BE2C (cell line): ENCODE measurements around a stretch of chr10.

GRCh38 chr10:32139104-32139869 is 83.1 kb upstream of the KIF5B start:
- RRBS = no CpG with 5 or more reads among the region's 9 CpGs

- RRBS = no CpG with 5 or more reads among the region's 3 CpGs
Measured at GRCh38 chr10:32268637-32269016, 78.3 kb downstream of the EPC1 start.

DNA sequence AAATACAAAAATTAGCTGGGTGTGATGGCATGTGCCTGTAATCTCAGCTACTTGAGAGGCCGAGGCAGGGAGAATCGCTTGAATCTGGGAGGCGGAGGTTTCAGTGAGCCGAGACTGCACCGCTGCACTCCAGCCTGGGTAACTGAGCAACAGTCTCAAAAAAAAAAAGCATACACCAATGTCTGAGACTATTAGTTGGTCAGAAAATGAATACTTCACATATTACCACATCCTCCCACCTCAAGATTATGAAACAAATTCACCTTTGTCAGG is 38.8 kb downstream of the EPC1 start:
- RRBS = no CpG with 5 or more reads among the region's 5 CpGs

DNA sequence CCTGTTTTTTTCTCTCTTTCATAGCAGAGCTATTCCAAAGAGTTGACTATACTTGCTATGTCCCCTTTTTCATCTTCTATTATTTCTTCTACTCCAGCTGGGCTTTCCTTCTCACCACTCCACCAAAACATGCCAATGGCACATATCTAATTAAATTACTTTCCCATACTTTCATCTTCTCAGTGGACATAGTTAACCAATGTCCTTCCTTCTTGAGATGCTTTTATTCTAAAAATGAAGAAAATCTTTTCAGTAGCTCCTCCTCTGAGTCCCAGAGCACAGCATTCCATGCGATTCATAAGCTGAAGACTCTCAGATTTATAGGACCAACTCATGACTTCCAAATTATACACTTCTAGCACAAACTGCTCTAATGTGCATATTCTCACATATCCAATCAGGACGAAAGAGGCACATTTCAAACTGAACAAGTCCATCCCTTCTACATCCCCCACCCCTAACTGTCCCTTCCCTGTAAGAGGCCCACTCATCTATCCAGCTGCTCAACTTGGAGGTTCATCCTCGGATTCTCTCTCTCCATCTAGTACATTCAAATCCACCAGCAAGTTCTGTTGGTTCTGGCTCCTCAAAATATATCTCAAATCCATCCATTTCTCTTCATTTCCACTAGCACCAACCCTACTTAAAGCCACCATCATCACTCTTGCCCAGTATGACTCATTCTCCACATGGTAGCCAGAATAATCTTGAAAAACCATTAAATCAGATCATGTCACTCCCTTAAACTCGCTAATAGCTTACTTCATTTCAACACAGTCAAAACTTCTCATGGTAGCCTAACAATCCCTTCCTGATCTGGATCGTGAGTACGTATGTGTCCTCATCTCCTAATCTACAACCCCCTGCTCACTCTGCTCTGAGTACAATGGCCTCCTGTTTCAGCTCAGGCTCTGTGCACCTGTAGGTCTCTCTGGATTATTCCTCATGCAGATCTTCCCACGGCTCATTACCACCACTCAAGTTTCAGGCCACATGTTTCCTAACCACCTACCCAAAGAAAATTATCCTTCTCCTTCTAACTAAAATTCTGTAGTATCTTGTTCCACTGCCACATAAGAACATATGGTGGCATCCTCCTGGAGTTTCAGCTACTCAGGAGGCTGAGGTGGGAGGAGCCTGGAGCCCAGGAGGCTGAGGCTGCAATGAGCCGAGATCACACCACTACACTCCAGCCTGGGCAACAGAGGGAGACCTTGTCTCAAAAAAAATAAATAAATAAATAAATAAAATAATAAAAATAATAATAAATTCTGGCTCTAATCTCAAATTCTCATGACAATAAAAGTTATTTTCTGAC is 8.8 kb downstream of the EPC1 start:
- RRBS = no CpG with 5 or more reads among the region's 8 CpGs

GRCh38 chr10:32937800-32938460 is 20.1 kb downstream of the ITGB1 start:
- RRBS = no CpG with 5 or more reads among the region's 5 CpGs

DNA sequence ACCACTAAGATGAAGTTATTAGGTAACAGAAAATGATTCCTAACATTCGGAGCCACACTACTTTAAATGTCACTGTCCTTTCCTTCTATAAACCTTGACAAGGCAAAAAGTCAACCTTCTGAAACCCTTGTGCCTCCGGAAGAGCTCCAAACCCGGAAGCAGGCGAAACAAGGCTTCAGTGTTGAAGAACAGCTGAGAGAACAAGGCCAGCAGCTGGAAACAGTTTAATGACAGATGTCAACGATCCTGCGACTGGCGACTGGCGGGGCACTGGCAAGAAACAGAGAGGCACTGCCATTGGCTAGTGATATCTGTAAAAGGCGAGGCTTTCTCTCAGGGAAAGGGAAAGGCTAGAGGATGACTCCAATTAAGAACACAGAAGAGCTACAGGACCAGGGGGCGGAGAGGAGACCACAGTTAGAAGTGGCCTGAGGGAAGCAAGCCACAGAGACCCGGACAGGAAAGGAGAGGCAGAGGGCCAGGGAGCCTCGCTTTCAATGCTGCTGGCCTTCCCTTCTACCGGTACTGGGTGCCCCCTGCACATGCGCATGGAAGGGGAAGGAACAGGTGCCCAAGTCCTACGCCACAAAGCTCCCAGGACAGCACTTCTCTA is 19.5 kb downstream of the ITGB1 start:
- RRBS = 4% methylated on average over 3 of the region's 15 CpGs

DNA sequence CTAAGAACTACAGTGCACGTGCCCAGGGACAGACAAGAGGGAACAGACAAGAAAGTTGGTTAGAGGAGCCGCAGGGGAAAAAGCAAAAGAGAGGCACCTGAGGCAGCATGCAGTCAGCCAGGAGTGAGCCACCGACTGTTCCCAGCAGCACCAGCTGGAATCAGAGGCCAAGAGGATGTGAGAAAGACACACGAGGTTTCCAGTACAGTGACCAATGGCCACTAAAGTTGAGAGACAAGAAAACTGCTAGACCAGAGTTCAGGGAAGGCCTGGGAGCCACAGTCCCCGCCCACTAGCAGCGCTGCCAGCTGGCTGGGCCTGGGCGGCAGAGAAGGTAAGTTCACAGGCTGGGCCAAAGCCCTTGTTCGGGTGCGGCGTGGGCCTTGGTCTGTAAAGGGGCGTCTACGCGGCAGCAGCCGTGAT is 14.0 kb downstream of the ITGB1 start:
- RRBS = no CpG with 5 or more reads among the region's 14 CpGs

DNA sequence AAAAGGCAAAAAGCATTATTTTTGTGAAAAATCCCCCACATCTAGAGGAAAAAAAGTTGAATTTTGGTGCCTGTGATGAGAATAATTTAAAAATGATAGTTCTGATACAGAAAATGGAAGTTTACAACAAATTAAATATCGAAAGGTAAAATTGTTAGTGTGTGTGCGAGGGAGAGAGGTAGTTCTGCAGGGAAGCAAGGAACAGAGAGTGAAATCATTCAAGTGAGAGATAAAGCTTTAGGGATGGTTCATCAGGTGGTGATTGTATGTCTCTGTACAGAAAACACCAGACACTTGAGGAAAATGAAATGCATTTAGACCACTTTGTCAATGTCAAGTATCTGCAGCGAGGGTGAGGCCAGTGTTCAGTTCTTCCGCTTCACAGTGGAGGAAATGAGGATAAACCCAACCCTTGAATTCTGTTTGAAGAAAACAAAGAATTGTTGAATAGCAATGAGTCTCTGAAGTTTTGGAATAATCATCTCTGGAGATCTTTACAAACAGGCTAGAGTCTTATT is 14.4 kb upstream of the ITGB1 start:
- RRBS = no CpG with 5 or more reads among the region's 4 CpGs

- RRBS = no CpG with 5 or more reads among the region's 24 CpGs
Measured at GRCh38 chr10:33138687-33139945, 181.1 kb upstream of the ITGB1 start.

DNA sequence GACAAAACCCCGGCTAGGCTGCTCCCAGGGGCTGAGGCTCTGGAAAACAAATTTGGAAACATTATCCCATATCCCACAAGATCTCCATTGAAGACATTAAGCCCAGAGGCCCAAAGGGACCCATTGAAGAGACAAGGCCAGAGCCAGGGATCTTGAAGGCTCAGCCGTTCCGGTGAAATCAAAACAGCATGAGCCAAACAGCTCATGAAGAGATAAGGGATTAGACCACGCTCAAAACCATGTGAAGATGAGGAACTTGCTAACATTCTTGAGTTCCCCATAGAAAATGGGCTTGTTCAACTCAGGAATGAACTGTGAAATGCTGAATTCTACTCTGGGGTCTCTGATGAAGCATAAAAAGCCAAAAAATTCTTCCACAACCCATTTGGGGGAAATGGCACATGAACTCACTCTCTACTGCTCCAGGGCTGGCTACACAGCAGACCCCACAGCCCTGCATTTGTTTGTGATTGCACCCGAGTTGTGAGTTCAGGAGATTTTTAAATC is 184.4 kb upstream of the ITGB1 start:
- RRBS = no CpG with 5 or more reads among the region's 5 CpGs

GRCh38 chr10:33248598-33249149 is 85.8 kb downstream of the NRP1 start:
- RRBS = no CpG with 5 or more reads among the region's 1 CpG

DNA sequence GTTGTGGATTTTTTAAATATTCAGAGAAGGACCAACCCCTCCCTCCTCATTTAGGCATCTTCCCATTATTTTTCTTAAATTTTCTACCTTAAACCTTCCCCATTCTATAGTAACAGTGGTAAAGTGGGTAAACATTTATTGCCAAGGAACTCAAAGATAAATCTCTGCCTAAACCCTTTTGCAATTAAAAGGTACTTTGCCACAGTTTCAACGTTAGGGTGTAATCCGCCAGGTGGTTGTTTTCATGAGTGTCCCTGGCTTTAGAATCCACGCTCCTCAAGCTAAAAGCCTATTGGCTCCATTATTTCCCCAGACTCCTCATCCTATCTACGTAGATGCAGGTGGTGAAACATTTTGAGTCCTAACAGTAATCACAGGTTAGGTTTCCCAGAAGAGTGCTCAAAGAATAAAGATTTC is 60.5 kb downstream of the NRP1 start:
- RRBS = no CpG with 5 or more reads among the region's 4 CpGs

GRCh38 chr10:34538050-34538442 is 277.1 kb downstream of the PARD3 start:
- RRBS = no CpG with 5 or more reads among the region's 7 CpGs

- RRBS = no CpG with 5 or more reads among the region's 33 CpGs
Measured at GRCh38 chr10:34816143-34817045, 1.3 kb upstream of the PARD3 start.

DNA sequence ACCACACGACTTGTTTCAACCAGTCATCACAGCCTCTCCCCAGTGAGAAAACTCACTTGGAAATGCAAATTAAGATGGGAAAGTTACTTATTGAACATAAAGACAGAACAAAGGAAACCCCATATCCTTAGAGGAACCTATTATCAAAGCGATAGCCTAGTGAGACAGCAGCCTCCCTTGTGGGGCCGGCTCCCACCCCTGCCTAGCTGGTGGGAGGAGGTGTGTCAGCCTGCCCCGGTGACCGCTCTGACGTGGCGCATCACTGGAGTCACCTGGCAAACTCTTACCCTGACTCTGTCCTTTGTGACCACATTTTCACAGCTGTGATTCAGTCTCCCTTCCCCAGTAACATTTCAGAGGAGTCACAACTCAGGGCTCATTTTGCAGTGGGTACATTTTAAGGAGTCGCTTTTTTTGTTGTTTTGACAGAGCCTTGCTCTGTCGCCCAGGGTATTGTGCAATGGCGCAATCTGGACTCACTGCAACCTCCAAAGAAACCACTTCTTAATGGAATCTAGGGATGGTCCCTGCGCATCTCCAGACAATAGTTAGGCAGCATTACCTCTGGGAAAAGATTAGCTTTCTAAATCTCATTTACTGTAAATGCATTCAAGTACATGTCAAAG is 126.7 kb upstream of the PARD3 start:
- RRBS = 87% methylated on average over 2 of the region's 11 CpGs

DNA sequence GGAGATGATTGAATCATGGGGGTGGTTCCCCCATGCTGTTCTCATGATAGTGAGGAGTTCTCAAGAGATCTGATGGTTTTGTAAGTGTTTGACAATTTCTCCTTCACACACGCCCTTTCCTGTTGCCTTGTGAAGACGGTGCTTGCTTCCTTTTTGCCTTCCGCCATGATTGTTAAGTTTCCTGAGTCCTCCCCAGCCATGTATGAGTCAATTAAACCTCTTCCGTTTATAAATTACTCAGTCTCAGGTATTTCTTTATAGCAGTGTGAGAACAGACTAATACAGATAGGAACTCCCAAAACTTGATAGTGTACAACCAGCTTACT is 98.6 kb downstream of the CREM start:
- RRBS = no CpG with 5 or more reads among the region's 4 CpGs

GRCh38 chr10:35401028-35401849 is 64.9 kb downstream of the CCNY start:
- RRBS = no CpG with 5 or more reads among the region's 9 CpGs

GRCh38 chr10:35404415-35405355 is 68.4 kb downstream of the CCNY start:
- RRBS = no CpG with 5 or more reads among the region's 7 CpGs

DNA sequence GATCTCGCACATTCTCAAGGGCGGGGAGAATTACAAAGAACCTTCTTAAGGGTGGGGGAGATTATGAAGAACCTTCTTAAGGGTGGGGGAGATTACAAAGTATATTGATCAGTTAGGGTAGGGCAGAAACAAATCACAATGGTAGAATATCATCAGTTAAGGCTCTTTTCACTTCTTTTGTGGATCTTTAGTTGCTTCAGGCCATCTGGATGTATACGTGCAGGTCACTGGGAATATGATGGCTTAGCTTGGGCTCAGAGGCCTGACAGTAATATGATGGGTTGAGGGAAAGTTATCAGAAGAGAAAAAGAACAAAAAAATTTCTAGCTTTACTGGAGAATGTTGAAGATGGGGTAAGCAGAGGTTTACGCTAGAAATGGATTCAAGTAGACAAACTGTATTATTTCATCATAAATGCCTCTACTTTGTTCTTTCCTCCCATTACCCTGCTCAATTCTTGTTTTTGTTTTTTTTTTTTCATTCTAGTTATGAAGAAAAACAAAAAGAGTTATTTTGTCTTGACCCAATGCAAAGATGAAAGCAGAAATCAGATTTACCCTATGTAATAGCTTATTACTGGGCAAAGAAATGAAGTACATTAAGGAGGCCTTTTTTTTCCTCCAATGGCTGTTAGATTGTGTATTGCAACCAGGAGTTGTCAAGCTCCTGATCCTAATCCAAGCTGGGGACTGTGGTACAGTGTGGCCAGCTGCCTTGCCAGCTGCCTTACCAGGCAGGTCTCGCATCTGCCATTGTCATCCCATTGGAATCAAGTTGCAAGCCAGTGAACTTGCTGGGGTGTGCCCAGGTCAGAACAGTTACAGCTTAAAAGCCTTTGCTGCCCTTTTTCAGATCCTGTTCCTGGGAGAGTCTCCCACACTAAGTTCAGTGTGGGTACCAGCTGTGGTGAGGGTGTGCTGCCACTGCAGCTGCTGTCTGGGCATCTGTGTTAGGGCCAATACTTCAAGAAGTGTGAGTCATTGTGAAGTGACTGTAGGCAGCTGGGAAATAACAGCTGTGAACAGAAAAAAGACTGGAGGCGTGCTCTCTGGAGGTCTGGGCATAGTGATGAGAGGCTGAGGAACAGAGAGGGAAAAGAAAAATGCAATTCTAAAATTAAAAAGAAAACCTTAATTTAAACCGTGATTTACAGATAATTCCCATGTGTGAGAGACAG is 72.6 kb downstream of the CCNY start:
- RRBS = no CpG with 5 or more reads among the region's 7 CpGs

DNA sequence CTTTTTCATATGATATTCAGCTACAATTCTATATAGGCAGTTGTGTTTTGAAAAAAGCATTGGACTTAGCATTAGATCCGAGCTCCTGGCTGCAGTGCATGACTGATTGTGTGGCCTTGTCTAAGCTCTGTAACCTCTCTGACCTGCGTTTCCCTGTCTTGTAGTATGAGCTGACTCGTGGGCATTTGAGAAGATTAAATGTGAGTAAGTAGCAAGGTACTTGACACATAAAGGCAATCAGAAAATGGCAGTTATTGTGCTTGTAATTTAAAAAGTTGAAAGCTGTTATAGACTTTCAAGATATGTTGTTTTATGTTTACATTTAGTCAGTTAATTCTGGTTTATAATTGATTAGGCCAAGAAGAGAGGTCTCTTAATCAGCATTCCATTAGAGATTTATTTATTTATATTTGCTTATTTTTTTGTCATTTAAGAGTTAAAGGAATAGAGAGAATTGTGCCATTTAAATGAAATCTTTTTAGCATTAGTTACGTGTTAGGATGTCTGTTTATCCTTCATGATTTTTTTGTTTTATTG is 86.1 kb downstream of the CCNY start:
- RRBS = no CpG with 5 or more reads among the region's 4 CpGs